ENCODE results near the genes ZAR1, FRYL and USP46.

GRCh38 chr4:48489899-48490416, at the start of gene ZAR1:
Gene ZAR1 (plus strand): TSS chr4:48490252.
- RRBS, result 97% methylated on average over 24 of the region's 47 CpGs

DNA sequence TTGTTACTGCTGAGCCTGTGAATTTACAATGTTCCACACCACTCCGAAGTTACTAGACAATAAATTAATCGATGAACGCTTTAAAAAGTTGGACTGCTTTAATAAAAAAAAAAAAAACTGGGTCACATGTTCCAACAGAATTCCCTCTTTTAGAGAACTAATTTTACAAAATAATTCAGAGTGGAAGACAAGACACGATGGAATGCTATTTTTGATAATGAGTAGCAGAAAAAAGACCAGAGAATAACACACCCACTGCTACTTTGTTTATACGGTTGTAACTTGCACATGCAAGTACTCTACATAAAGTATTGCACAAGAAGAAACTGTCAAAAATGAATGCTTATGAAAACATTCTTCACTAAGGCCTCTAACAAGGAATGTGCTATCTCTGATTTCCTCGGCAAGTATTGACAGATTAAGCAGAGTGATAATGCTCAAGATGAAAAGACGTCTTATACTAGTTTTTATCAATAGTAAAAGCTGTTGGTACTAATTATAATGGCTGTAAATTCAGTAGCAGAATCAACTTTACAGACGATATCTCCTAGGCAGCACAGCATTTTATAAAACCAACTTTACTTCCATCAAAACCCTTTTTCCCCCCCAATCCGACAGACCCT, 1.7 kb downstream of the FRYL start:
- RRBS, result no CpG with 5 or more reads among the region's 9 CpGs

DNA sequence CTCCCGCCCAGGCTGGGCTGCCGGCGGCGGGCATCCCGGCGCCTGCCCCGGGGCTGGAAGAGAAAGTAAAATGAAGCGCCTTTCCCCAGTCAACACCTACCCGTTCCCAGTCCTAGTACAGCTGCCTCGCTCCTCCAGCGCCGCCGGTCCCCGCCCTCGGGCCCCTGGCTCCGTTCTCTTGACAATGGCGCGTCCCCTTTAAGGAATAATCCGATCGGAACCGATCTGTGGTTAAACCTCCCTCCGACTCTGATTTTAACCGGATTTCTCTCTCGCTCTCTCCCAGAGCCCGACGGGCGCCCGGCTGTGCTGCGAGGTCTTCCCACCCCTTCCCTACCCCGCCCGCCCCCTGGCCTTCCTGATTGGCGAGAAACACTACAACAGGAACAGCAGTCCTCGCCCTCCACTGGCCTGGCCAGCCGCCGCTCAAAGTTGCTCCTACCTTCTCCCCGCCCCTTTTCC, at the start of gene FRYL:
Gene FRYL (minus strand): TSS at position 302 of the 462 bp plus-strand sequence.
- RRBS, result 2% methylated on average over 13 of the region's 36 CpGs

DNA sequence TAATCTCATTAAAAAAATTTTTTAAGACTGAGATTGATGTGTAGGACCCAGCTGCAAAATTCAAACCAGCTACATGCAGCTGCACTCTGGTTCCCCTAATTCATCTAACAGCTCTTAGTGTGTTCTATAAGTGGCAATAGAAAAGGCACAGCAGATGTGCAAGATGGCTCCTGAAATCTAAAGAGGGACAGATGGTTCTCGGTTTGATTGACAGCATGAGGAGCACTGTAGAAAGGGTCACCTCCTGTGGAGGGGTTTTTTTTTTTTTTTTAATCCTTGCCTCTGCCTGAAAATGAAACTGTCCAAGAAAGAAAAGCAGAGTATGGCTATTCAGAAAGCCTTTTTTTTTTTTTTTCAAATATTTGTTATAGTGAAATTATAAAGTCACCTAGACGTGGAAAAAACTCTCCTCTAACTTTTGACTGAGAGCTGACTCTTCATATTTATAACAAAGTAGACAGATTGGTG, 16.9 kb upstream of the OCIAD1 start:
- RRBS, result no CpG with 5 or more reads among the region's 2 CpGs

GRCh38 chr4:48902313-48902886, 4.2 kb downstream of the OCIAD2 start:
- RRBS, result no CpG with 5 or more reads among the region's 4 CpGs

- RRBS, result no CpG with 5 or more reads among the region's 17 CpGs
These were observed 301.8 kb downstream of the CWH43 start for GRCh38 chr4:49287810-49288267.

DNA sequence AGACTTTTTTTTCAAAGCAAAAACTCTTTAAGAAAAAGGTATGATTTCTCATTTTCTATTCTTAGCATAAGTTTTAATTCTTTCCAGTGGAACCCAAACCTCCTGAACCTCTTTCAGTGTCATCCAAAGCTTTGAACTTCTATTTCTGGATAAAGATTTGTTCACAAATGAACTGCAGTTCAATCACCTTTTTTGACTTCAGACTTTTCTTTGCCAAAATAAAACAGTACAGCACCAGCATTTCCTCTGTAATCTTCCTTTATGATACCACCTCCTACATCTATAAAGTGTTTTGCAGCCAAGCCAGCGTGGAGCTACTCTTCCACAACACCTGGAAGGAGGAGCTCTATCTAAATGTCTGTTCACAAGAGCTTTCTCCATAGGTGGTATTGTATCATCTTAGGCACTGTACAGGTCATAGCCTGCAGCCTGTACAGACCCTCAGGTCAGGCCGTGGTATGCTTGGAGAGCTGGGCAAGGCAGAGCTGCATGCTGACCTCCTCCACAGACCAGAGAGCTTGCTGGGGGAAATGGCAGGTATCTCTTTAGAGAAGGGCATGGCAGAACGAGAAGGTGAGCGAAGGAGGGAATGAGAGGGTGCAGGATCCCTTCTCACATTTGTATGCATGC, 22.1 kb downstream of the DCUN1D4 start:
- RRBS, result no CpG with 5 or more reads among the region's 4 CpGs

- RRBS, result no CpG with 5 or more reads among the region's 3 CpGs
These were observed 193.0 kb downstream of the USP46 start for GRCh38 chr4:52466188-52466508.

GRCh38 chr4:52658935-52659741, at the start of gene USP46:
Gene USP46 (minus strand): TSS chr4:52659301.
- RRBS, result 2% methylated on average over 65 of the region's 106 CpGs

GRCh38 chr4:52660133-52660468, 1.0 kb upstream of the USP46 start:
- RRBS, result no CpG with 5 or more reads among the region's 13 CpGs

DNA sequence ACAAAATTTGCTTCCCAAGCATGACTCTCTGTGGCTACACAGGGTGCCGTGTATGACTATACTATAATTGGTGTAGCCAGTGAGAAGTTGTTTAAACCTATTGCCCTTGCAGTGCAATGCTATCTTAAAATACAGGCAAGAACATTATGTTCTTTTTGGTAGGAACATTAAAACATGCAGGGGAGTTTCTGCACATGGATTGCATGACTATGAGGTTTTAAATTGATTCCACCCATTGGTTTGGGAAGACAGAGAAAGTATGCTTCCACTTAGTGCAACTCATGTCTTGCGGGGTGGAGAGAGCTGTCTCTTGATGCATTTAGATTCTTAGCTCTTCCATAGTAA, 39.6 kb upstream of the RASL11B start:
- RRBS, result no CpG with 5 or more reads among the region's 2 CpGs

DNA sequence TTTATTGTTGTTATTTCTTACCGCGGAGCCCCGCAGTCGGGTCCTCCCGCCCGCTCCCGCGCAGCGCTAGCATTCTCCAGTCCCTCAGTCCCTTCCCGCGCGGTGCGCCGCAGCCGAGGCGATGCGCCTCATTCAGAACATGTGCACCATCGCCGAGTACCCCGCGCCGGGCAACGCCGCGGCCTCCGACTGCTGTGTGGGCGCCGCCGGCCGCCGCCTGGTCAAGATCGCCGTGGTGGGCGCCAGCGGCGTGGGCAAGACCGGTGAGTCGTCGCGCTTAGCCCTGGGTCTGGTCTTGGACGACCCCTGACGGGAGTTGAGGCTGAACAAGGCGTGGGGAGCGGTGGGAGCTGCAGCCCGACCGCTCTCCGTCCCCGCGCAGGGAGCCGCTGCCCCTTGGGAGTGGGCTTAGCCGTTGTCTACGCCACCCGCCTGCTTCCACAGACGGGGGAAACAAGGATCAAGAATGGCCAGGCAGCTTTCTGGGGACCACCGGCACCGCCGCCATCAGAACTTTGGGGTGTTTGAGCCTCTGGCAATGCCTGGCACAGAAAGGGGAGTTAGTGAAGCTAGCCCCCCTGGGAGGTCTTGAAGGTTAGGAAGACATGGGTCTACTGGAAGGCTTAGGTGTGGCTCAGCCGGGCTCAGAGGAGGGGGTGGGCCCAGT, 403 bp downstream of the RASL11B start:
- RRBS, result 65% methylated on average over 16 of the region's 58 CpGs

GRCh38 chr4:52863054-52863573, 997 bp downstream of the RASL11B start:
- RRBS, result no CpG with 5 or more reads among the region's 11 CpGs

- RRBS, result no CpG with 5 or more reads among the region's 6 CpGs
These were observed 131.6 kb downstream of the RASL11B start for GRCh38 chr4:52993646-52994169.

DNA sequence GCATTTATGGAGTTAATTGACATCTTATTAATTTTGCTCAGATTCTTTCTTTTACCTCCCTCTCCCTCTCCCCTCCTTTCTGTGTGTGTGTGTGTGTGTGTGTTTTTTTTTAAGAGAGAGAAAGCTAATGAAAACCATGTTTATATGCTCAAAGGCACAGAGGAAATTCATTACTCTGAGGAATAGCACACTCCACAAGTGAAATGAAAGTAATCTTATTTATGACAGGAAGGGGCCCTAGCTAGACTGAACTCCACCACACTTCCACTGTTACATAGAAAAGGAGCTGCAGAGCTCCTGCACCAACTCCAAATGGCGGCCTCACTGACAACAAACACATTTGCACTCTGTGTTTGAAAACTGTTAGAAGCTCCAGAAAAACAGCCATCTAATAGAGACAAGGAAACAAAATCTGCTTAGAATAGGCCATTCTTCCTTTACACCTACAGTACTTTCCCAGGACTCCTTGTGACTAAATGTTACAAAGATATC, 150.7 kb downstream of the RASL11B start:
- RRBS, result no CpG with 5 or more reads among the region's 1 CpG

GRCh38 chr4:53039208-53040103, 177.3 kb downstream of the RASL11B start:
- RRBS, result no CpG with 5 or more reads among the region's 5 CpGs

- RRBS, result no CpG with 5 or more reads among the region's 4 CpGs
These were observed 26.9 kb downstream of the LNX1 start for GRCh38 chr4:53564330-53564764.

- RRBS, result no CpG with 5 or more reads among the region's 3 CpGs
These were observed 178.4 kb downstream of the CHIC2 start for GRCh38 chr4:53885969-53886527.

- RRBS, result no CpG with 5 or more reads among the region's 4 CpGs
These were observed 150.0 kb downstream of the CHIC2 start for GRCh38 chr4:53914134-53914997.